ENCODE results near the genes DLGAP3, SFPQ and CLSPN.

DNA sequence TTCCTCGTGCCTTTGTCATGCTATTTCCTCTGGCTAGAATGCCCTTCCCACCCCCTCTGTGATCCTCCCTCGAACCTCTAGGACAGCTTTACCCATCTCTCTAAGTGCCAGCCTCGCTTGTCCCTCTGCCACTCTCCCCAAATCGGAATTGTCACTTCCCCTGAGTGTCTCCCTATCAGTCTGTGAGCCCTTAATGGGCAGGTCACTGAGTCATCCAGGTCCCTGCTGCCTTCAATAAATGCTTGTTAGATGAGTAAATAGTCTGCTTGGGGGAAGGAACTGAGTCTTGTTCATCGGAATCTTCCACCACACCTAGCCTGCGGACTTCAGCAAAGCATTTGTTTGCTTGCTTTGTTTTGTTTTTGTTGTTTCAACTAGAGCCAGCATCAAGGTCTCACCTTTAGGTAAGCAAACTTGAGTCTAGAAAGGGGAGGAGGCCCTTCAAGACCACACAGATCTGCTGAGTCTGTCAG is 4.0 kb downstream of the GJB4 start:
- PRO-cap, 3 experiments, result no peak in any of the 3 experiments
- RAMPAGE, long total RNA, result no peak
- RRBS, 2 experiments, result no CpG with 5 or more reads among the region's 6 CpGs

- PRO-cap, 3 experiments, result peak in 2 of 3 experiments; most common plus-strand start chr1:34791313 (in 1); most common minus-strand start chr1:34791032 (in 2)
- RAMPAGE, long total RNA, result no peak
- RRBS, 2 experiments, result 67 to 68% methylated on average over 2 of the region's 9 CpGs
These were observed 1.8 kb upstream of the GJA4 start for GRCh38 chr1:34790810-34791577.

GRCh38 chr1:34845390-34845795 is 14.2 kb downstream of the SMIM12 start:
- PRO-cap, 3 experiments, result no peak in any of the 3 experiments
- RAMPAGE, long total RNA, result no peak
- RRBS, 2 experiments, result no CpG with 5 or more reads among the region's 7 CpGs

GRCh38 chr1:34865664-34866812 is 6.5 kb upstream of the SMIM12 start:
- PRO-cap, 3 experiments, result peak in 2 of 3 experiments; most common plus-strand start chr1:34866208 (in 1); most common minus-strand start chr1:34866150 (in 2)
- RAMPAGE, long total RNA, result no peak
- RRBS, 2 experiments, result 3 to 4% methylated on average over 18 to 29 of the region's 110 CpGs

DNA sequence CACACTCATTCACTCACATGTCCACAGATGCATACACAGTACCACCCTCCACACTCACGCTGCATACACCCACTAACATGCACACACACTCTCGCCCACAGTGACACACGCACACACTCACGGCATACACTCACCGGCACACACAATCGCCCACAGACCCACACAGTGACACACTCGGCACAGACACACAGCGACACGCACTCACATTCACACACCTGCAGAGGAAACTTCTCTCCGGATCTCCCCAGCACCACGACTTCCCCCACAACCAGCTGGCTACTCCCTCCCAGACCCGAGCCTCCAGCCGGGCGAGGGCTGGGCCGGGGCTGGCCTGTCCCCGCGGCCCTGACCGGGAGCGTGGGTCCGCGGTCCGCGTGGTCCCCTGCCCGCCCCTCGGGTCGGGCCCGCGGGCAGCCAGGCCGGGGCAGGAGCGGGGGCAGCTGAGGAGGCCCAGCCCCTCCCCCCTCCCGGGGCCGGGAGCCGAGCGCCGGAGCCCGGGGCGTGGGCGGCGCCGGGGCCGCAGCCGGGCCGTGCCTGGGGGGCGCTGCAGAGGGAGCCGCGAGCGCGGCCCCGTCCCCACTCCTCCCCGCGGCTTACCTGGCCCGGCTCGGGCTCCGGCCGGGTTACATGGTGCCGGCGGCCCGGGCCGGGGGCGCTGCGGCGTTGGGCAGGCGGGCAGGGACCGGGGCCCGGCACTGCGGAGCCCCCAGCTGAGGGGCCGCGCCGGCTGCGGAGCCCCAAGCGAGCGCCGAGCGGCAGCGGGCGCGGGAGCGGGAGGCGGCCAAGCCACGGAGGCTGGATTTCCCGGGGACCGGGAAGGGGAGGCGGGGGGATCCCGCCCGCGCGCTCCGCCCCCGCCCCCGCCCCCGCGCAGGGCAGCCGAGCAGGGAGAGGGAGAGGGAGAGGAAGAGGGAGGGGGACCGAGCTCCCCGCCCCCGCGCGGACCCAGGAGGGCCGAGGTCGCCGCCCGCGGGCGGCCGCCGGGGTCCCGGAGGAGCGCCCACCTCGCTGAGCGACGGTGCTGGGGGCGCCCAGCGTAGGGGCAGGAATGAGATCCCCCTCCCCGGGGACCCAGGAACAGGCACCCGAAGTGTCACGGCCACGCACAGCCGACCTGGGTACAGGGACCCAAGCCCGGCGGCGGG is at the start of gene DLGAP3:
DLGAP3 (minus strand) TSS at position 797 of the 1,145 bp plus-strand sequence.
- PRO-cap, 3 experiments, result no peak in any of the 3 experiments
- RAMPAGE, long total RNA, result no peak
- RRBS, 2 experiments, result 2% methylated on average over 58 of the region's 121 CpGs

DNA sequence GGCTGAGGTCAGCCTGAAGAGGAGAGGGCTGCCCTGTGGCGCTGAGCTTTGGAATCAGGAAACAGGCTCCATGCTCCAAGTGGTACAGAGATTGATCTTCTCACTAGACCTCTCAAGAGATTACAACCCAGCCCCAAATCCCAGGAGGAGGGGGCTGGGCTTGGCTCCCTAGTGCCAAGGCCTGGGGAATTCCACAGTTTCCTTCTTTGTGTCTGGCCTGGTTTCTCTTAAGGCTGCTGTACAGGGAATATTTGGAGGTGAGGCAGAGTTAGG is 1.1 kb downstream of the TMEM35B start:
- PRO-cap, 3 experiments, result no peak in any of the 3 experiments
- RAMPAGE, long total RNA, result no peak
- RRBS, 2 experiments, result no CpG with 5 or more reads among the region's 1 CpG

DNA sequence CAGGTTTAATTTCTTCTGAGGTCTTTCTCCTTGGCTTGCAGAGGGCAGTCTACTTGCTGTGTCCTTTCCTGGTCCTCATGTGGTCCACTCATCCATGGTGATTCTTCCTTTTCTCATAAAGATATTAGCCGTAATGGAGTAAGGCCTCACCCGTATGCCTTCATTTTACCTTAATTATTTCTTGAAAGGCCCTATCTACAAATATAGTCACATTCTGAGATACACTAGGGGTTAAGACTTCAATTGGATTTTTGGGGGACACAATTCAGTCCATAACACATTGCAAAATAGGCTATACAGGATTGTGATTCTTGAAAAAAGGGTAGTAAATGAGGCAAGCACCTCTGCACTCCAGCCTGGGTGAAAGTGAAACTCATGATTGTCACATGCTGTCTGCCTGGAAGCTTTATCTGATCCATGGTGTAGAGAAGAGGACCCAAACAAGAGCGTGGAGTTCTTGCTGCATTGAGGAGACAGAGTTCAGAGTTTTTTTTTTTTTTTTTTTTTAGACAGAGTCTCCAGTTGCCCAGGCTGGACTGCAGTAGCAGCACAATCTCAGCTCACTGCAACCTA is 30.8 kb downstream of the SFPQ start:
- PRO-cap, 3 experiments, result no peak in any of the 3 experiments
- RAMPAGE, long total RNA, result no peak
- RRBS, 2 experiments, result no CpG with 5 or more reads among the region's 3 CpGs

DNA sequence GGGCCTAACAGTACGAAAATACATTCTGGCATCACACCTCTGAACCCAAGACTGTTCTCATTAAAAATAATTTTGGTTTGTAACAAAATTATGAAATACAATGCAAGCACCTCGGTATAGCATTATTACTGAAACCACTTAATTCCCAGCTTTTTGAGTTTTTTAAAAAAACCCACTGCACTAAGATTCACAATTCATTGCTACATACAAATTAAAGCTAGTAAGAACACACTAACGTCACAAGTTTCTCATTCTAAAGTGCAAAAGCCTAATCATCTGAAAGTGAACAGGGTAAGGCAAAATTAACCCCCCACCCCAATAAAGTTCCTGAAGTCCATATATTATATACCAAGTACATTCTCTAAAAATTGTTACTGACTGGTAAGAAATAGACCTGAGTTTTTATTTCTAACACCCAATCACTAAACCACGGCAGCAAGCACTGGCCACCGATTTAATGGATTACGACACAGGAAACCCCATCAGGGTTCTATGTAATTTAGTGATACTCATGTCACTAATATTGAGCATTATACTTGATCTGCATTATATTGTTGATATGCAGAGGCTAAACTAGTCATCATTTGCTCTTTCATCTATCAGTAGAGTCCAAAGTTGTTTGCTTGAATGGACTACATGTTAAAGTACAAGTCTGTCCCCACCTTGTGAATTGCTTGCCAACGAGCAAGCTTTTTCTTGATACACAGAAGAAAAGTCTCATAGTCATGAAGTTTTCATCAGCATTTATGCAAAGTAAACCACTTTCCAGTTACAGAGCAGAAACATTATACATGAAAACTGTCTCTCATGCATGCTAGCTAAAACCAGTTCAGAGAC is 13.3 kb downstream of the SFPQ start:
- PRO-cap, 3 experiments, result no peak in any of the 3 experiments
- RAMPAGE, long total RNA, result no peak
- RRBS, 2 experiments, result no CpG with 5 or more reads among the region's 7 CpGs

- PRO-cap, 3 experiments, result no peak in any of the 3 experiments
- RAMPAGE, long total RNA, result no peak
- RRBS, 2 experiments, result no CpG with 5 or more reads among the region's 13 CpGs
These were observed 4.0 kb downstream of the SFPQ start for GRCh38 chr1:35188882-35189464.

DNA sequence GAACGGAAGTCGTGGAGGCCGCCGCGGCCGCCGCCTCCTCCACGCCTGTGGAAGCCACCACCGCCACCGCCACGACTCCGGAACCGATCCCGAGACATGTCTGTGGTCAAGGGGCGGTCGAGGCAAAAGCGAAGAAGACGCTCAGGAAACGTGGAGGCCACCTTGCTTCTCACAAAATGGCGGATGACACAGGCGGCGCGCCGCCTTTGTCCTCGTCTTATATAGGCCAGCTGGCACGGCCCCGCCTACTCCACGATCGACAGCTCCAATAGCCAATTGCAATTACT is at the start of gene SFPQ:
SFPQ (minus strand) TSS at position 194 of the 287 bp plus-strand sequence.
- PRO-cap, 3 experiments, result peak in 3 of 3 experiments; most common plus-strand start position 177 of the sequence (in 1); most common minus-strand start position 194 of the sequence (in 3)
- RAMPAGE, long total RNA, result no peak
- RRBS, 2 experiments, result 2% methylated on average over 8 of the region's 29 CpGs

- PRO-cap, 3 experiments, result no peak in any of the 3 experiments
- RAMPAGE, long total RNA, result no peak
- RRBS, 2 experiments, result no CpG with 5 or more reads among the region's 7 CpGs
These were observed 18.3 kb downstream of the KIAA0319L start for GRCh38 chr1:35538796-35539406.

DNA sequence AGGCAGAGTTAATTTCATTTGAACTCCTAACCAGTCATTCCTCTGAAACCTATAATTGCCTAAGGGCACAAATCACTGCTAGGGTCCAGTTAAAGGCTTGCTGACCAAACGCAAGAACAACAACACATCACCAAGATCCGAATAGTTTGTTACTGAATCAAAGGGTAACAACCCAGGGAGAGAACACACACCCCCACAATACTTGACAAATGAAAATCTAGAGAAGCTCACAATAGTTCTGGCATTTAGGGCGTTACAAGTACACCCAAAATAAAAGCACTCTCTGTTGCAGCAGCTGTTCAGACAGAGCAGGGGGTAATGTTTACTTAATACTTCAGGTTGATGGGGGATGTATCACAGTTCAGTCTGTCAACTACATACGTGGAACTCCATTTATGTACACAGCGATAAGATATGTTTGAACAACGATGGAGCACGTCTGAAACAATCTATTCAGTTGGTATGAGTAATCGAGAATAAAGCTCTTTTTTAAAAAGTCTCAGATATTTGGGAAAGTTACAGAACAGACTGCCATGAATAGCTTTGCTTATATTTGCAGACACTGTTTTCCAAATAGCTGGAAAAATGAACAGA is 1.2 kb downstream of the KIAA0319L start:
- PRO-cap, 3 experiments, result no peak in any of the 3 experiments
- RAMPAGE, long total RNA, result no peak
- RRBS, 2 experiments, result no CpG with 5 or more reads among the region's 8 CpGs

DNA sequence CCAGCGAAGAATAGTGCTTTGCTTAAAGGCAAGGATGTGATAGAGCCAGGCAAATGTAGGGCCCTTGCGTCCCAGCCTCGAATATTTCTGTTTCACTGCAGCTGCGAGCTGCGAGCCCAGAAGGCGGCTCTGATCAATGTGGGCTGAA is 244 bp upstream of the TFAP2E start:
- PRO-cap, 3 experiments, result no peak in any of the 3 experiments
- RAMPAGE, long total RNA, result no peak
- RRBS, 2 experiments, result no CpG with 5 or more reads among the region's 6 CpGs

DNA sequence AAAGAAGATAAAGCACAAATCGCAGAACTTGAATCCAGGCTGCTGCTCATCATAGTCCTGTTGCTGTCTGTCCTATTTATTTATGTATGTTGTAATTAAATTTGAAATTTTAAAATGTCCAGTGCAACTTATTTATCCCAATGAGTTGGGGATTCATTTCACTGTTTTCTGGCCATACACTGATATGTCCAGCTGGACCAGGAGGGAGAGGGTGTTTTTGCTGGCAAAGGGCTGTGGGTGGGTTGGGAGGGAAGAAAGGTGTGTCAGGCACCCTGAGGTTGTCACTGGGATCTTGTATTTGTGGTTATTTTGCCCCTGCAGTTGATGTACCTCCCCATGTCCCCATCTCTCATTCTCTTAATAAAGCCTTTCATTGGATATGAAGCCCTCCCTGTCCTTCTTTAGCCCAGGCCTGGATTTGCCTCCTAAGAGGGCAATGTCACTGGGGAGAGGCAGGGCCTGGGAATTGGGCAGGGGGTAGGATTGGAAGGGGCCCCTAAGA is 22.2 kb downstream of the TFAP2E start:
- PRO-cap, 3 experiments, result no peak in any of the 3 experiments
- RAMPAGE, long total RNA, result no peak
- RRBS, 2 experiments, result no CpG with 5 or more reads among the region's 1 CpG

DNA sequence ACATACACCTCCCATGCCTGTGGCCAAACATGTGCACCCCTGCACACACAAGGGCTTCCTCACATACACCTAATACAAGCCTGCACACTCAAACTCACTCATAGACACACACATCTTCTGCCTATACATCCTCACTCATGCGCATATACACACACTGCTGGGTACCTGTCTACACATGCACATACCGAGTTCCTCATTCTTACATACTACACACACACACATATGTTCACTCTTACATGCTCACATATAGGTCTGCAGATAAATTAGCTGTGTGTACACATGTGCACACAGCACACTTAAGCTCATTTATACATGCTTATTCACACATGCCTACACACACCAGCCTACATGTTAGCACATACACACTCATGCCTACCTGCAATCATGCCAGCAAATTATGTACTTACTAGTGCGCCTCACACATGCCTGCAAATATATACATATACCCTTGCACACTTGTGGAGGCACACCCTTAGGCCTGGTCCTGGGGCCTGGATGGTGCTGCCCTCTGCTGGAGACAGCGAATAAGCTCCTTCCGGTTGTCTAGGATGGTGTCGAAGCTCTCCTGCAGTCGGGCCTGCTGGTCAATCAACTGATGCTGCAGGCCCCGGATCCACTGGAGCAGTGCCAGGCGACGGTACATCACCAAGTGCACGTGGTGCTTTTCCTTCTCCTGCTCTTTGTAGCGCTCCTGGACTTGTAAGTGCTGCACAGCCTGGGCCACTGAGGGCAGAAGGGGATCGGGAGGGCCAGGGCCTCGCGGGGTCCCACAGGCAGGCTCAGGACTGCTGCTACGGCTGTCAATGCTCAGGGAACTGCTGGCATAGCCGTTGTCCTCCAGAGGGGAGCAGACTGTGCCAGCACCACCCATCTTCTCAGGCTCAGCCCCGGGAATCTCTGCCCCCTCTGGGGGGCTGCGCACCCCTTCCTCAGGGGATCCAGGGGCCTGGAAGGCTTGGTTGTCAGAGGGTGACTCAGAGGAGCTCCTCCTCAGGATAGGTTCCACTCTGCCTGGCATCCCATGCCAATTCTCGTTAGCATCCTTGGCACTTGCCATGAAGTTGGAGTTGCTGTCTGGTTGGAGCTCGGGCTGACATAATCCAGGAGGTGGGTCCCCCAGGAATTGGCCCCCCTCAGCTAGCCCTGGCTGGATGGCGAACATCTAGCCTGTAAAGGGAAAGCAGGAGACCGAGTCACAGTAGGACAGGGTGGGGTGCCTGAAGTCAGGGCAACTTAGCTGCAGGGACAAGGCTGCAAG is 3.1 kb downstream of the C1orf216 start:
- PRO-cap, 3 experiments, result no peak in any of the 3 experiments
- RAMPAGE, long total RNA, result no peak
- RRBS, 2 experiments, result 8 to 16% methylated on average over 3 of the region's 23 CpGs

DNA sequence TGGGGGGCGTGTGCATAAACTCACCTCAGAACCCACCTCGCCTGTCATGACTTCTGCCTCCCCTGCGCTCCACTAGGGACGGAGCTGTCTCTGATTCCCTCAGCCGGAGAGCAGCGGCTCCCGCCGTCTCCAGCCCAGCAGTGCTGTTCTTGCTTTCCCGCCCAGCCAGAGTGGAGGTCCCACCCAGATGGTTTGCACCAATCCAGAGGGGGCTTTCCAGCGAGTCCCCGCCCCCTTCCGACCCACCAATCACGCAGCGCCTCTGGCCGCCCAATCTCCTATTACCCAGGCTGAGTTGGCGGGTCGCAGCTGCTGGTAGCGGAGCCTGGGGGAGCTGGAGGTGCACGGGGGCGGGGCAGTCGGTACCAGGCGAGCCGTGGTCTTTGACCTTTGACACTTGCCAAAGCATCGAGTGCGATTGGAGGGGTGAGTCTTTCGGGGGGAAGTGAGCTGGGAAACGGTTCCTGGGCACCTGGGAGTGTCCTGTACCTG is at the start of gene CLSPN:
CLSPN (minus strand) TSS at position 156 of the 492 bp plus-strand sequence.
- PRO-cap, 3 experiments, result peak in 3 of 3 experiments; most common minus-strand start position 142 of the sequence (in 3)
- RAMPAGE, long total RNA, result start-site peak on the minus strand centred at position 152 of the sequence, 43 bp wide, 92 and 19 reads in 2 replicates
- RRBS, 2 experiments, result 0 to 1% methylated on average over 3 of the region's 27 CpGs

DNA sequence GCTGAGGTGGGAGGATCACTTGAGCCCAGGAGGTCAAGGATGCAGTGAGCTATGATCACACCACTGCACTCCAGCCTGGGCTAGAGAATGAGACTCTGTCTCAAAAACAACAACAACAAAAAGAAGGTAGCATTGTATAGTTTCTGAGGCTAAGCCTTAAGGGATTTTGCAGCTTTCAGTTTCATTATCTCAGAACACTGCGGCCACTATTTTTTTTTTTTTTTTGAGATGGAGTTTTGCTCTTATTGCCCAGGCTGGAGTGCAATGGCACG is 9.9 kb upstream of the CLSPN start:
- PRO-cap, 3 experiments, result no peak in any of the 3 experiments
- RAMPAGE, long total RNA, result no peak
- RRBS, 2 experiments, result no CpG with 5 or more reads among the region's 2 CpGs

- PRO-cap, 3 experiments, result no peak in any of the 3 experiments
- RAMPAGE, long total RNA, result no peak
- RRBS, 2 experiments, result no CpG with 5 or more reads among the region's 17 CpGs
These were observed 27.6 kb upstream of the AGO1 start for GRCh38 chr1:35855049-35856165.

DNA sequence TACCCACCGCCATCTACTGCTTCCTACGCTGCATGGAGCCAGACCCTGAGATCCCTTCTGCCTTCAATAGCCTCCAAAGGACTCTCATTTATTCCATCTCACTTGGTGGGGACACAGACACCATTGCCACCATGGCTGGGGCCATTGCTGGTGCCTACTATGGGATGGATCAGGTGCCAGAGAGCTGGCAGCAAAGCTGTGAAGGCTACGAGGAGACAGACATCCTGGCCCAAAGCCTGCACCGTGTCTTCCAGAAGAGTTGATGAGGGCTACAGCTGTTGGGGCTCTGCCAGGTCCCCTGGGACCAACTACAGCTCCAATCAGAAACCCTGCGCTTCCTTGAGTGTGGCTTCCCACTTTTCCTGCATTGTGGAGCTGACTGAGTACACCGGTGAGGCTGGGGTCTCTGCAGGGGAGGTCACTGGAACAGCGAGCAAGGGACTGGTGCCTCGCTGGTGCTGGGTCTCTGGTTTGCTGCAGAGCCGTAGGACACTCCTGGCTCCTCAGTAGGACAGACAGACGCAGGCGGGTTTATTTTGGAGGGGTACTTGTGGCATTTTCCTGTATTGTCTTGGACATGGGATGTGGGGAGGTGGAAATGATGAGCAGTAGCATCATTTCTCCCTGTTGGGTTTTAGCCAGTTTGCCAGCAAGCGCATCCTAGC is 4.6 kb downstream of the ADPRS start:
- PRO-cap, 3 experiments, result no peak in any of the 3 experiments
- RAMPAGE, long total RNA, result no peak
- RRBS, 2 experiments, result no CpG with 5 or more reads among the region's 12 CpGs

DNA sequence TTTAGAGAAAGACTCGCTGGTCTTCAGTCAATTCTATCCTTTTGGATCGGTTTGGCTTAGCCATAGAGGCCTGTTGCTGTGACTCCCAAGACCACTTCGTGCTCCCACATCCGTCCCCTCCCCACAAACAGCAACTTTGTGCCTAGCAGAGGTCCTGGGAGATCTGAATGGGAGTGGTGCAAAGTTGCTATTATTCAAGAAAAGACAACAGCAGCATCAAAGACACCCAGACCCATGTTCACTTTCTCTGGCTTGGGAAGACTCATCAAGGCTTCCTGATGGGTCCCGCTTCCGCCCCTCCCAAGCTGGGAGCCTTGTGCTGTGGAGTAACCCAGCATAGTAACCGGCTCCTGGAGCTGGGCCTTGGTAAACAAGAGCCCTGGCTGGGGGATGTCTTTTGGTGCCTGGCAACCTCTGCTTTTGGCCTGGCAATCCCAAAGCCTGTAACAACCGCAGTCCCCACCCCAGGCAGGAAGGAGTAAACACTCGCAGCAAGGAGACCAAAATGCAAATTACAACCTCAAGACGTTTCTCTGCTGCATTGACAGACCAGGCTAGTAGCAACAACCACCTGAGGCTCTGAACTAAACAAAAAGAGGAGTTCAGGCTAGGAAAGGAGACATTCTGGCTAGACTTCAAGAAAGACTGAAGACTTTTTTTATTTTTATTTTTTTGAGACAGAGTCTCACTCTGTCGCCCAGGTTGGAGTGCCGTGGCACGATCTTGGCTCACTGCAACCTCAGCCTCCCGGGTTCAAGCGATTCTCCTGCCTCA is 16.9 kb upstream of the THRAP3 start:
- PRO-cap, 3 experiments, result peak in 1 of 3 experiments; most common plus-strand start position 455 of the sequence (in 1); most common minus-strand start position 302 of the sequence (in 1)
- RAMPAGE, long total RNA, result no peak
- RRBS, 2 experiments, result no CpG with 5 or more reads among the region's 15 CpGs